Pericardium (tissue), 1 donor: ENCODE measurements around a stretch of chr10.

GRCh38 chr10:32939637-32940347 lies 18.2 kb downstream of the ITGB1 start:
- RRBS = no CpG with 5 or more reads among the region's 11 CpGs

DNA sequence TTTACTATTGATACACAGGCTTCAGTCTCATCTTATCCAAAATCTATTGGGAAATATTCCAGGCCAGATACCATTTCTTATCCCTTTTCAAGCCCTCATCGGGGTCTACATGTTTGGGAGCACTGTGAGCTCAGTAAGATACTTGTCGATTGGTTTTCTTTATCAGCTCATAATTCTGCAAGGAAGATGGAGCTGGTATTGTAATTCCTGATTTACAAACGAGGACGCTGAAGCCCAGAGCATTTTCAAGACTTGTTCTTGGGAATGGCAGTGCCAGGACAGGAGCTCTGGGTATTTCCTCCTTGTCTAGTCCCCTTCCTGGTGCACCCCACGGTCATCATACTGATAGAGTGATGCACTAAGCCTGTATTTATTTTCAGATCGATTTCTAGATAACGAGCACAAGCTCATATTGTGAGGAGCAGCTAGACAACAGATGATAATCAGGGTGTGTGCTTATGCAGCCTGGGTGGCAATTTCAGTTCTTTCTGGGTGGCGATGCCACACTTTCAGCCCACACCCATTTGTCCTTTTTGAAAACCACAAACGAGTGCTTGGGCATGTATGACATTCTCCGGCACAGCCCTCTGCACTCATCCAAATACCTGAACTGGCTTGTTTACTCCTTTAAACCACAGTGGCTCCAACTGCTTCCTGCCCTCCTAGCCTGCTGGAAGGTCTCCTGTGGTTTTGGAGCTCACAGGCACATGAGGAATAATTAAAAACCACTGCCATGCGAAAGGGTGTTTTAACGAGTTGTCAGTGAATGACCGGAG lies 52.0 kb upstream of the ITGB1 start:
- RRBS = no CpG with 5 or more reads among the region's 13 CpGs

DNA sequence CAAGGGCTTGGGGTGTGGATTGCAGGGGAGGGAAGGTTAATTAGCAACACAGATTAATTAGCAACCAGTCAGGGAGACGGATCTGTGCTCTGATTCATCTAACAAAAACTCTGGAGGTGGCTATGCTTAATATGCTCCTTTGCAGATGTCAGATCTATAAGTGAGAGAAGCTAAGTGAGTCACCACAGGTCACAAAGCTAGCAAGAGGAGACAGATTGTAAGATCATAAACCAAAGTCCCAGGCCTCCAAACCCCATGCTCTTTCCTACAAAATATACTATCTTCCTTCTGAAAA lies 178.8 kb upstream of the ITGB1 start:
- RRBS = no CpG with 5 or more reads among the region's 1 CpG

- RRBS = no CpG with 5 or more reads among the region's 16 CpGs
Observed at GRCh38 chr10:33258831-33259567, 75.5 kb downstream of the NRP1 start.

DNA sequence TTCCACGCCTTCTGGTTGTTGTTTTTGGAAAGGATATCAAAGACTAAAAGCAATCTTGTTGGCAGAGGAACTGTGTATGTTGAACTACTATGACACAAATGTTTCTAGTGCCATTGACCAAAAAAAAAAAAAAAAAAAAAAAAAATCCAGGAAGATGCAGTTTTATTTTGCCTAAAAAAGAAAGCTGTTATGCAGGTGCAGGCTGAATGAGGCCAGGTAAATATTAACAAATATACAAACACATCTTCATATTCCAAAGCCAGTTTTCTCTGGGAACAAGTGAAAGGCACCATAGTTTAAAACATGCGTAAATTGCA lies 73.6 kb downstream of the NRP1 start:
- RRBS = no CpG with 5 or more reads among the region's 2 CpGs

DNA sequence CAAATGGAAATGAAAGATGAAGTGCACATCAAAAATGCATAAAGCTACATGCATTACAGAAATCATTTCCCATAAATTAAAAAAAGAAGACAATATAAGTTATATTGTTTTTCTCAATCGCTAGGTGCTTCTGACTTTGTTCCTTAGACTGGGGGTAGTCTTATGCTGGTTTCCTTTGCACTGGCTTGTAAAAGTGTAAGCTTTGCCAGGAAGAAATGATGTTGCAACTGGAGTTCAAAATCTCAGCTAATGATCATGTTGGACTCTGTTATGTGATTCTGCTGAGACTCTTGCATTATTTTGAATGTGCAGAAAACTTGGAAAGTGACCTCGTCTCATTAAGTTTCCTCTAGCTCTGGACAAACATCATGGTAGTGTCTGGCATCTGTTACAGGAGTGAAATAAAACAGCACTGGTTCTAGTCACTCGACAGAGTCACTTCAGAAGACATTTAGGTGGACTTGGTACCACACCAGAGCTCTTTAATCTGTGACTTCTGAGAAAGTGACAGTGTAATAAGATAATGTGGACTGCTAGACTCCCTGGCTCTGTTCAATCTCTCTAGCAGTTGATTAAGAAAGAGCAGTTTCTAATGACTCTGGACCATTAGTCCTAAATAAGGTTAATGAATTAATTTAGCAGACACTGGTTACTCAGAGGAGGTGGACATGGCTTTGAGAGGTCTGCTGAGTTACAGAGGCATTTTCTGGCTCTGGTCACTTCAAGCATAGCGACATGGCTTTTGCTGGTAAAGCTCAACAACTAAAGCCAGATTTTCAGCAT lies 2.2 kb downstream of the NRP1 start:
- RRBS = no CpG with 5 or more reads among the region's 4 CpGs

GRCh38 chr10:33377612-33378156 lies 43.2 kb upstream of the NRP1 start:
- RRBS = no CpG with 5 or more reads among the region's 5 CpGs

- RRBS = no CpG with 5 or more reads among the region's 4 CpGs
Observed at GRCh38 chr10:34643151-34643481, 172.0 kb downstream of the PARD3 start.

- RRBS = 95% methylated on average over 1 of the region's 11 CpGs
Observed at GRCh38 chr10:34678949-34679734, 136.0 kb downstream of the PARD3 start.

GRCh38 chr10:35150557-35150969 lies 23.9 kb downstream of the CREM start:
- RRBS = no CpG with 5 or more reads among the region's 7 CpGs

GRCh38 chr10:35203795-35204232 lies 77.2 kb downstream of the CREM start:
- RRBS = no CpG with 5 or more reads among the region's 6 CpGs

GRCh38 chr10:35306840-35307631 lies 29.3 kb upstream of the CCNY start:
- RRBS = no CpG with 5 or more reads among the region's 16 CpGs

DNA sequence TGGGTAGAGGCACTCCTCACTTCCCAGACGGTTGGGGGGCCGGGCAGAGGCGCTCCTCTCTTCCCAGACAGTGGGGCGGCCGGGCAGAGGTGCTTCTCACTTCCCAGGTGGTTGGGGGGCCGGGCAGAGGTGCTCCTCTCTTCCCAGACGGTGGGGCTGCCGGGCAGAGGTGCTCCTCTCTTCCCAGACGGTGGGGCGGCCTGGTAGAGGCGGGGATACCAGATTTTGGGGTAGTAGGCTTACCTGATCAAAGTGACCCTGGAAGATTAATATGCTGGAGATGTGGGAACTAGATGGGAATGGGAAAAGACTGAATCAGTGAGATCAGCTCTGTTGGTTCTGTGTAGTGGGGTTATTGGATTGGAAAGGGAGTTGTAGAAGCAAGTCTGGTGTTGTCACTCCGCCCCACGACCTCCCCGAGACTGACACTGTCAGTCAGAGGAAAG lies 27.0 kb downstream of the CCNY start:
- RRBS = no CpG with 5 or more reads among the region's 14 CpGs

DNA sequence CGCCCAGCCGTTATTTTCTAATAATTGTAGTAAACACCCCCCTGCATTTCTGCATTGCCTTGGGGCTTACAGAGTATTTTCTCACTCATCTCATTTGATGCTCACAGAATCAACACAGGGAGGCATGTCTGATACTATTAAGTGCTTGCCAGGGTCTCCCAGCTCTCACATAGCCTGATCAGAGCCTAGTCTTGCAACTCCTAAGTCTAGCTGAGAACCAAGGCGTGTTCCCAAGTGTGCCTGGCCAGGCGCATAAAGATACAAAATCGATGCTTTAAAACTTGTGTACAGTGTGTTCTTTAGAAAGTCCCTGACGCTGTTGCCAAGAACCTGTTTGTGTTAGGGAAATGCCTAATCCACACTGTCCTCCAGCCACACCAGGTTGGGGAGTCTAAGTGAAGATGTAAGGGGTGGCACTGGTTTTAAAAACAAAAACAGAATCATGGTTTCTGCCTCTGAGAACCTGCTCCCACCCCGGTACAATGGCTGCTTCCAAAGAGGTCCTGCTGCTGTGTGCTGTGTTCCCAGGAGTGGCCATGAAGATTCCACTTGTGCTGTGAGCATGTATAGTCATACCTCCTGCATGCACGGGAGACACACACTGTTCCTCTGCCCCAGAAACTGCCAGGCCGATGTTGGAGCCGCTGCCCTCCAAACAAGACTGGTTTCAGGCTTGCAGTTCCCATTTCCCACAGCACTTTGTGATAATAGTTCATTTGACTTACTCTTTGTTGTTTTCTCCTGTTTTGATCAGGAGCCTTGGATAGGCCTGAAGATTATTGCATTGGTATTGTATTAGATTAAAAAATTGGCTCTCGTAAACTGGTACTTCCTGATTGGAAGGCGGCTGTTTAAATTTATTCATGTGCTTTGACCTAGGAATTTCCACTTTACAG lies 88.5 kb downstream of the CCNY start:
- RRBS = no CpG with 5 or more reads among the region's 12 CpGs

- RRBS = no CpG with 5 or more reads among the region's 8 CpGs
Observed at GRCh38 chr10:35469002-35469972, 133.0 kb downstream of the CCNY start.

GRCh38 chr10:35564664-35565221 lies 40.4 kb upstream of the GJD4 start:
- RRBS = no CpG with 5 or more reads among the region's 2 CpGs

- RRBS = no CpG with 5 or more reads among the region's 2 CpGs
Observed at GRCh38 chr10:37560742-37561029, 296.7 kb downstream of the ZNF248 start.

- RRBS = no CpG with 5 or more reads among the region's 4 CpGs
Observed at GRCh38 chr10:37820707-37821091, 36.7 kb downstream of the ZNF248 start.

GRCh38 chr10:37821923-37822447 lies 35.4 kb downstream of the ZNF248 start:
- RRBS = no CpG with 5 or more reads among the region's 7 CpGs

GRCh38 chr10:38986260-38986566 lies 892.1 kb downstream of the ZNF37A start:
- RRBS = no CpG with 5 or more reads among the region's 3 CpGs